Vagina (tissue), 1 donor: Measurements from ENCODE around the gene ZPLD1.

DNA sequence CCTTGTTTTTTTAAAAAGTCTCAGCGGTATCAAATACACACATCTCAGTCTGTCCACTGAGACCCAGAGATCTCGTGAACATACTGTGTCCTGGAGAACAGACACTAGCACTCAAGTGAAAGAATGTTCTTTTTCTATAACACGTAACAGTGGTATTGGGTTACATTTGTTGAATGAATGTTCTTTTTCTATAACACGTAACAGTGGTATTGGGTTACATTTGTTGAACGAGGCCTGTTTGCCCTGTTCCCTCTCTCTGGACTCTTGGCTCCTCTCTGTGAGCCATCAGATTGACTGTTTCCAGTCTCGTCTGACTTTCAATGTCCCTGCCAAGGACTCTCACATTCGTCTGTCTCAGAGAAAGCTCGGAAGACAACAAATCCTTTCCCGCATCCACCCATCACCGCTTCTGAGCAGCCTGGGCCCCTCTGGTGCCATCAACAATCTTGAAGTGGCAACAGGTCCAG lies 7.9 kb downstream of the TMEM45A start:
- PRO-cap: no peak
- RAMPAGE, long total RNA: no peak

- PRO-cap: no peak
- RAMPAGE, long total RNA: no peak
Observed at GRCh38 chr3:100591341-100591968, 17.9 kb upstream of the ADGRG7 start.

GRCh38 chr3:100635211-100635868 lies 25.9 kb downstream of the ADGRG7 start:
- PRO-cap: no peak
- RAMPAGE, long total RNA: no peak

DNA sequence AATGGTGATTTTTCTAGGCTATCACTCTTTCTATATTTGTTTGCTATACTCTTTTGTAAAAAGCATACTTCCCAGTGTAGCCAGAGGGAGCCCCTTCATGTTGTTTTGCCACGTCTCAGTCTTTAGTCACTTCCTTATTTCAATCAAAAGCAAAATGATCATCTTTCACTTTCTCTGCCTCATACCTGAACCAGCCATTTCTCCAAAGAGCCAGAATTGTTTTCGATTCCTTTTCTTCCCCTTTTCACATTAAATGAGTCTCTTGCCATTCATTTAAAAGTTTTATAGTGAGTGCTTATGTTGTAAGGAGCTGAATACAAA lies 41.4 kb downstream of the ADGRG7 start:
- PRO-cap: no peak
- RAMPAGE, long total RNA: no peak

- PRO-cap: no peak
- RAMPAGE, long total RNA: no peak
Observed at GRCh38 chr3:100710321-100711167, 1.2 kb downstream of the TFG start.

GRCh38 chr3:100735346-100736119 lies 26.2 kb downstream of the TFG start:
- PRO-cap: no peak
- RAMPAGE, long total RNA: start-site peak on the plus strand at chr3:100735711-100735831, 21 reads

DNA sequence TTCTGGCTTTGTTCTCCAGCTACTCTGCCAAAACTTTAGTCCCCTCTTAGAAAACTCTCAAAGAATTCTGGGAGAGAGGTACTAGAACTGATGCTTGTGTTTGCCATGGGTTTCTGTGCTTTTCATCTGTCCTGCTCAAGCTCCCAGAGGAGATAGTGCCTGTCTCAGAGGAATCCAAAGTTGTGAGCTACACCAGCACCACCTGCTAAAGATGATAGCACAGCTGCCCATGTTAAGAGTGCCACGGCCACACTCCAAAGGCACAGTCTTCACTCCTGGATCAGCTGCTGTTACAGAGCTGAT lies 150.0 kb downstream of the IMPG2 start:
- PRO-cap: no peak
- RAMPAGE, long total RNA: no peak

- PRO-cap: no peak
- RAMPAGE, long total RNA: no peak
Observed at GRCh38 chr3:101573358-101573912, 545 bp upstream of the PCNP start.

- PRO-cap: no peak
- RAMPAGE, long total RNA: no peak
Observed at GRCh38 chr3:101634552-101635442, 42.1 kb downstream of the ZBTB11 start.

- PRO-cap: no peak
- RAMPAGE, long total RNA: no peak
Observed at GRCh38 chr3:101833514-101833885, 15.8 kb upstream of the NFKBIZ start.

DNA sequence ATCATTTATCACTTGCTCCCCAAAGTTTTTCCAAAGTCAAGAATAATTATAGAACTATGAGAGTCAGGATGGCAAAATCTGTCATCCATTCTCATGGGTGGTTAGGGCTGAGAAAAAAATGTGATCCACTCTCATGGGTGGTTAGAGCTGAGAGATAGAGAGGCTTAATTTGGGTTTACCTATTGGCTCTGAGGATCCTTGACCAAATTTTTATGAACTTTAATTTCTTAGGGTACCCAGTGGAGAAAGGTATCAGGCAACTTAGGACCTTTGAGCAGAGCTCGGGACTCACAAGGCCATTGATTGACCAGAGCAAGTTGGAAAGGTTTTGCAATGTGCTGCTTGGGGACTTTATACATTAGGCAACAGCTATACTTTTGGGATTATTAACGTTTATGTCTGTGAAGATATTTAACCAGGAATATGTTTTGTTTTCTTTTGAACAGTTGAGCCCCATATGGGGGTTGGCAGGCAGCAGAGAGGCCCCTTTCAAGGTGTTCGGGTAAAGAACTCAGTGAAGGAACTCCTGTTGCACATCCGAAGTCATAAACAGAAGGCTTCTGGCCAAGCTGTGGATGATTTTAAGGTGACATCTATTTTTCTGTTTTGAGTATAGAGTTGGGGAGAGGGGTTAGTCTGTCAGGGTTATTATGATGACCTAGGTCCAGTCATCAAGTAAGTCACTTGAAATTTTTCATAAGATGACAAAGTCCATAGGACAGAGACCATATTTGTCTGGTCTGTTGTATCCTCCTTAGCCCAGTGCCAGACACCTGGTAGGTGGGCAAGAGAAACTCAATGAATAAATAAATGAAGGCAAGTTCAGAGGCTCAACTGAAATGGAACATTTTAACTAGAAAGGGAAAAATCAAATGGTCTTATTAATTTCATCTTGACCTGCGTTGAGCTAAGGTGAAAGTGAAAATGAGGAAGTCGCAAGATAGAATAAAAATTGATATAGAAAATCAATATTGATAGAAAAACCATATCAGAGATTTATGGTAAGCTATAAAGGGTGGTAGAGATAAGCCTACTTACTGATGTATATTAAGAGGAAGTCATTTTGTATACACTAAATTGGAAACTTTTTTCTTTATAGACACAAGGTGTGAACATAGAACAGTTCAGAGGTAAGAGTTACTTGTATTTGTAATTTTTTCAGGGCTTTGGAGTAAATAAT lies 2.7 kb downstream of the NFKBIZ start:
- PRO-cap: no peak
- RAMPAGE, long total RNA: start-site peak on the plus strand centred at position 464 of the sequence, 8 bp wide, 66 reads; start-site peak on the plus strand centred at position 613 of the sequence, 100 bp wide, 20 reads

DNA sequence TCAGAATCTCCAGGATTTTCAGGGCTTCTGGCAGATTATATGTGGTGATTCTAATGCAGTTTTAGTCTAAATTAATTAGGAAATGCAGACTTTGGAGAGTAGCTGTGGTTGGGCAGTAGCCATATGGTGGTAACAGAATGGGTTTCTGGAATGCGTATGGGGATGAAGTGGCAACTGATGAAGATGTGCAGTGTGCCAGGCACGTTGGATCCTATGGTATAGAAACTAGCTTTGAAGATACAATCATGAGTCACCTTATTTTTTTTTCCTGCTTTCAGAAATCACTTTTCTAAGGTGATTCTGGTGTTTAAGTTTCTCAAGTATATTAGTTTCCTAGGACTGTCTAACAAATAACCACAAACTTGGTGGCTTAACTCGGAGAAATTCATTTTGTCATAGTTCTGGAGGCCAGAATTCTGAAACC lies 14.6 kb downstream of the NFKBIZ start:
- PRO-cap: no peak
- RAMPAGE, long total RNA: no peak

GRCh38 chr3:102434621-102435110 lies at the start of gene ZPLD1:
Gene ZPLD1 (plus strand): TSS chr3:102435015.
- PRO-cap: no peak
- RAMPAGE, long total RNA: no peak

GRCh38 chr3:104522071-104522628 lies 844.6 kb upstream of the ALCAM start:
- PRO-cap: no peak
- RAMPAGE, long total RNA: no peak

GRCh38 chr3:105369821-105370172 lies 3.1 kb downstream of the ALCAM start:
- PRO-cap: no peak
- RAMPAGE, long total RNA: no peak

DNA sequence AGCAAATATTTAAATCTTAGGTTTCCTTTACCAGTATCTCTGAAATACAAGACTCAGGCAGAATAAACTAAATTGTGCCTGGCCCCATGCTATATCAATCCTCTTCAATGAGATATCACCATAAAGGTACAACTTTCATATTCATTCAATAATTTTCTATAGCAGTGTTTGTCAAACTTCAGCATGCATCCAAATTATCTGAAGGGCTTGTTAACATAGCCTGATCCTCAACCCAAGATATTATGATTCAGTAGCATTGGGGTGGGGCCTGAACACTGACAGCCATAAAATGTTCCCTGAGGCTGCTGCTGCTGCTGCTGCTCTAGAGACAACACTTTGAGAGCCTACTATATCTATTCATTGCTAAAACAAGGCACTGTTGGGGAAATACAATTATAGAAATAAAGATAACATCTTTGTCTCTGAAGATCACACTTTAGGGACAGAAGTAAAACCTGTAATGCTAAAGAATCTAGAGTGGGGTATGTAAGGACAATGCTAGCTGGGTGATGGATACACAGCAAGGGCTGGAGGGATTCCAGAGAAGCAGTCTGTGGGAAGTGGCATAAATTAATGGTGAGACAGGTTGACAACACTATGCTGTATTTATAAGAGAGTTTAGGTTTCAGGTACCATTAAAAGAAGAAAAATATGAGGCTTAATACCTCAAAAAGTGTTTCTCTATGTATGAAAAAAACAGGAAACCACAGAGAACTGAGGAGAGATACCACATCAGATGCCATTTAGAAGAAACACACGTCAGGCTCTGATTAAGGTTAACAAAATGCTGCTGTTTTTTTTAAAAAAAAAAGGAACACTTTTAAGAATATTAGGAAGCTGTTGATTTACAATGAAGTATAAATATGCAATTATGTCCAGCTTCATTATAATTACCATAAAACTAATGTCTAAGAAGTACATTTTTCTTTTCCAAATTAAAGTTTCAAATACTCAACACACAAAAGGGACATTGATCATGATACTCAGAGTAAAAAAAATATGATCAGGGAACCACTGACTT lies 115.9 kb downstream of the CBLB start:
- PRO-cap: no peak
- RAMPAGE, long total RNA: no peak

DNA sequence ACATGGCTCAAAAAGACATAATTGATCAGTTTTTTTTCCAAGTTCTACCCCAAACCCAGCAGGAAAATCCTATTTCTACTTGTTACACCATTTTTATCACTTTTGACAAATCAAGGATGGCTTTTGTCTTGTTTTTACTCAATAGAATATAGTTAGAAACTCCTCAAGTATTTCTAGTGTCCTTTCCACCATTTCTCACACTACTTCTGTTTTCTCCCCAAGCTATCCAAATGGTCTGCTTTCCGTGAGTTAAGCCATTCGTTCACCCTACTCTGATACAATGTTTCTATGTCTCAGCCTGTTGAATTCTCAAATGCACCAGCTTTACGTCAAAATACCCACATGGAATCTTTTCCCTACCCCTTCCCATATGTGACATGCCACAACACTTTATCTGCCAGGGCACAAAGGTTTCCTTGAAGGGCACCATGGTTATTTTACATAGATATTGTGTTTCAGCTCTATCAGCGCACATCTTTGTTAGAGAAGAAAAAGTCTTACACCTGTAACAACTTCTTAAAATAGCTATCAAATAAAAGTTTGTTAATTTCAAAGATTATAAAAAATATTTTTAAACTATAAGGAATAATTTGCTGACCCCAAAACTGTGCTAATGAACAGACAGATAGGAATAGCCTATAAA lies 84.0 kb downstream of the CBLB start:
- PRO-cap: no peak
- RAMPAGE, long total RNA: no peak

DNA sequence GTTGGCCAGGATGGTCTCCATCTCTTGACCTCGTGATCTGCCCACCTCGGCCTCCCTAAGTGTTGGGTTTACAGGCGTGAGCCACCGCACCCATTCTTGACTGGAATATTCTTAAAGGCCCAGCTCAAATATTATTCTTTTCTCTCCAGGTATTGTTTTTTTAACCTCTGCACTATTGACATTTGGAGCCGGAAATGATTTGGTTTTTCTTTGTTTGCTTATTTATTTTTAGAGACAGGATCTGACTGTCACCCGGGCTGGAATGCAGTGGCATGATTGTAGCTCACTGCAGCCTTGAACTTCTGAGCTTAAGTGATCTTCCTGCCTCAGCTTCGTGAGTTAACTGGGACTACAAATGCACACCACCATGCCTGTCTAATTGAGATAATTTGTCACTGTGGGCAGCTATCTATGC lies 93.7 kb upstream of the CBLB start:
- PRO-cap: no peak
- RAMPAGE, long total RNA: no peak

- PRO-cap: no peak
- RAMPAGE, long total RNA: no peak
Observed at GRCh38 chr3:106206170-106206569, 337.4 kb upstream of the CBLB start.

DNA sequence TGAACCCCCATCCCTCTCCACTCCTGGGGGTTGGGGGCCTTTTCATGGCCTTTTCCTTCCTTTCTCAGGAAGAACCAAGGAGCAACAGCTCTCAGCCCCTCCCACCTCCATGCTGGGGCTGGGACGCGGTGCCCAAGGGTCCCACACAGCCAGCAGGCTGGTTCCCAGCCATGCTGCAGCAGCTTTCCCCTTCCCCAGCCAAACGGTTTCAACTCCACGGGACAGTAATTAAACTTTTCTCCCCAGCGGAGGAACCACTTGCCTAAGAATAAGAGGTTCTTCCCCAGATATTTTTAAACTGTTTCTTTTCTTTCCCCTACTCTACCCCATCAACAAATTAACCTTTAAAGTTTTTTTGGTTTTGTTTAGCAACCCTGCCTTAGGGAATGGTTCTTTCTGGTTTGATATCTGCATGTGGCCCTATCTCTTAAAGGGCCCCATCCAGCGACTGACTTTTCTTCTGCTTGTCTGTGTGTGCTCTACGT lies 387.7 kb upstream of the CBLB start:
- PRO-cap: no peak
- RAMPAGE, long total RNA: no peak